RPMI7951 (cell line): Measurements from ENCODE around the gene BST1.

- RAMPAGE, long total RNA = no peak
Measured at GRCh38 chr4:10174216-10174724, 57.7 kb upstream of the WDR1 start.

DNA sequence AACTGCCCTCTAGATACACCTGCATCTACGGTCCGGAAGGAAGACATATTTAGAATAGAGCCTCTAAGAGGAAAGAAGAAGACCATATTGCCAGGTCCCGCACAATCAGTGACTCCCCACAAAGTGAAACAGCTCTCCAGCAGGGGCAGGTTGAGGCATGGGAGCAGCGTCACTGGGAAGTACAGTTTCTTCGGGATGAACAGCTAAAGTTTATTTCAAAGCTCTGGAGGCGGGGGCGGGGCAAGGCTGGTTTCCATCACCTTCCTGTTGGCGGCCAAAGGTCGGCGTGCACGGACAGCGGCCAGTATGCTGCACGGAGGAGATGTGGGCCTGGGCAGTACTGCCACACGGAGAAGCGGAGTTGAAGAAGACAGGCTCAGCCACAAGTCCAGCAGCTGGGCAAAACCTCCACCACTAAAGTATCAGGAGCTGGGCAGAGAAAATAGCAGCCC, 914 bp upstream of the ZNF518B start:
- RAMPAGE, long total RNA = no peak

- RAMPAGE, long total RNA = no peak
Measured at GRCh38 chr4:11420351-11420976, 8.2 kb downstream of the HS3ST1 start.

- RAMPAGE, long total RNA = no peak
Measured at GRCh38 chr4:11423559-11424657, 4.8 kb downstream of the HS3ST1 start.

DNA sequence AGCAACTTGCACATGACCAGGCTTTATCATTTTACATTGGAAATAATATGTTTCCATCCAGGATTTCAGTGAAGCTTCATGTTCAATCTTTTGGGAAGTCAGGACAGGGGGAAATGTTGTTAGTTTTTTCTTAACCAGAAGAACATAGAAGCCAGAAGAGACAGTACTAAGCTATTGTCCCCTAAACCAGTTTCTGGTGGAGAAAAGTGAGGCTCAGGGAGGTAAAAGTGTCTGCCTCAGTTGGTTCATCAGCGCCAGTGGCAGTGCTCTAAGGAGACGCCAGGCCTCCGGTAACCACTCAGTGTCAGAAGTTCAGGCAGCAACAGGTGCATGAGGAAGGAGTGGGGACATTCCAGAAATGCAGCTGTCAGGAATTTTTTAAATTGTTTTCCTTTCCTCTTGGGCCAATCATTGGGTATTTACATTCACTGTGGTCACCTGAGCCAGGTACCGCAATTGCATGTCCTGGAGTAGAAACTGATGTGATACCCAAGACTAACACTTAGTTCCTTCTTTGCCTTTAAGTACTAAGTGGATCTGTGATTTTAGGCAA, 40.1 kb upstream of the HS3ST1 start:
- RAMPAGE, long total RNA = no peak

- RAMPAGE, long total RNA = no peak
Measured at GRCh38 chr4:11543473-11544352, 115.0 kb upstream of the HS3ST1 start.

DNA sequence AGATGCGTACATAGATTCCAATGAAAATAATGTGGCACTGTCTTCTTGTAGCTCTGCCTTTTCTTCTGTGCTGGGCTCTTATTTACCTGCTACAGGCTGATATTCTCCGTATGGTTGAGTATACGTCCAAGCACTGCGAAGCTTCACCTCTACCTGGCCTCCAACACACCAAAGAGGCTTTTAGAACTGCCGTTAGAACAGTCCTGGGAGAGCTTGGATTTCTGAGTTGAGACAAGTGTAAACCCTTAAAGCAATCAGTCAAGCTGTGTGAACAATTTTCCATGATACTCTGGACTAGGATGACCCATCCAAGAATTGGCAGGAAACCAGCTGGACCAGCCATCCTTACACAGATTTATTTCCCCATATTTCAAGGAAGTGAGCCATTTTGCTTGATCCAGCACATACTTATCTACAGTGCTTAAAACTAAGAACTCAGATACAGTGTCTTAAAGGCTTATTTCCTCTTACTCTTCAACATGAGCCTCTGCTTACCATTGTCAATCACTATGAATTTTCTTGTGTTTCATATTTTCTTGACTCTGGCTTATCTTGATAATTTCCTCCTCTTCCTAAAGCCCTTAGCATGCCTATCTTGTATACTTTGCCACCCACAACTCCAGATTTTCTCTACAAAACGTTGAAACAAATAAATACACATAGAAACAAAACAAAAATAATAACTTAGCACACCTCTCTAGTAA, 340.8 kb upstream of the HS3ST1 start:
- RAMPAGE, long total RNA = no peak

DNA sequence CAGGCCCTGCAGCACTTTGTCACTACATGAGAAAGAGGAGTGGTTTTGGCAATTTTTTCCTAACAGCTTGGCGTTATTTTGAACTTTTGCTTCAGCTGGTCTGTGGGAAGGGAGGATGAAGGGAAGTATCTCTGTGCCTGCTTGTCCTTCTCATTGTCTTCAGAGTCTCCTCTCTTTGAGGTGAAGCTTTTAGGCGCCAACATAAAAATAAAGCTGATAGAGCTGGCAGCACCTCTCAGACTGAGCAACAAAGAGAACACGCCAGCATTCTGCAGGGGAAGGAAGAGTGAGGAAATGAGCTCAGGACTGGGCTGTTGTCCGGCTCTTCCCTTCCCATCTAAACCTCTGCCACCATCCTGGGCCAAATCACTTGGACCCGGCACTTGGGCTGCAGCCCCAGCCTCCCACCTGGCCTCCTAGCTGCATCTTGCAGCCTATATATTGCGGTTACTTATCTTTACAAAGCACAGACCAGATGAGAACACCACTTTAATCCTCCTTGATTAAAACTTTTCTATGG, 476.3 kb upstream of the HS3ST1 start:
- RAMPAGE, long total RNA = no peak

GRCh38 chr4:13454492-13455307, 29.4 kb downstream of the RAB28 start:
- RAMPAGE, long total RNA = no peak

DNA sequence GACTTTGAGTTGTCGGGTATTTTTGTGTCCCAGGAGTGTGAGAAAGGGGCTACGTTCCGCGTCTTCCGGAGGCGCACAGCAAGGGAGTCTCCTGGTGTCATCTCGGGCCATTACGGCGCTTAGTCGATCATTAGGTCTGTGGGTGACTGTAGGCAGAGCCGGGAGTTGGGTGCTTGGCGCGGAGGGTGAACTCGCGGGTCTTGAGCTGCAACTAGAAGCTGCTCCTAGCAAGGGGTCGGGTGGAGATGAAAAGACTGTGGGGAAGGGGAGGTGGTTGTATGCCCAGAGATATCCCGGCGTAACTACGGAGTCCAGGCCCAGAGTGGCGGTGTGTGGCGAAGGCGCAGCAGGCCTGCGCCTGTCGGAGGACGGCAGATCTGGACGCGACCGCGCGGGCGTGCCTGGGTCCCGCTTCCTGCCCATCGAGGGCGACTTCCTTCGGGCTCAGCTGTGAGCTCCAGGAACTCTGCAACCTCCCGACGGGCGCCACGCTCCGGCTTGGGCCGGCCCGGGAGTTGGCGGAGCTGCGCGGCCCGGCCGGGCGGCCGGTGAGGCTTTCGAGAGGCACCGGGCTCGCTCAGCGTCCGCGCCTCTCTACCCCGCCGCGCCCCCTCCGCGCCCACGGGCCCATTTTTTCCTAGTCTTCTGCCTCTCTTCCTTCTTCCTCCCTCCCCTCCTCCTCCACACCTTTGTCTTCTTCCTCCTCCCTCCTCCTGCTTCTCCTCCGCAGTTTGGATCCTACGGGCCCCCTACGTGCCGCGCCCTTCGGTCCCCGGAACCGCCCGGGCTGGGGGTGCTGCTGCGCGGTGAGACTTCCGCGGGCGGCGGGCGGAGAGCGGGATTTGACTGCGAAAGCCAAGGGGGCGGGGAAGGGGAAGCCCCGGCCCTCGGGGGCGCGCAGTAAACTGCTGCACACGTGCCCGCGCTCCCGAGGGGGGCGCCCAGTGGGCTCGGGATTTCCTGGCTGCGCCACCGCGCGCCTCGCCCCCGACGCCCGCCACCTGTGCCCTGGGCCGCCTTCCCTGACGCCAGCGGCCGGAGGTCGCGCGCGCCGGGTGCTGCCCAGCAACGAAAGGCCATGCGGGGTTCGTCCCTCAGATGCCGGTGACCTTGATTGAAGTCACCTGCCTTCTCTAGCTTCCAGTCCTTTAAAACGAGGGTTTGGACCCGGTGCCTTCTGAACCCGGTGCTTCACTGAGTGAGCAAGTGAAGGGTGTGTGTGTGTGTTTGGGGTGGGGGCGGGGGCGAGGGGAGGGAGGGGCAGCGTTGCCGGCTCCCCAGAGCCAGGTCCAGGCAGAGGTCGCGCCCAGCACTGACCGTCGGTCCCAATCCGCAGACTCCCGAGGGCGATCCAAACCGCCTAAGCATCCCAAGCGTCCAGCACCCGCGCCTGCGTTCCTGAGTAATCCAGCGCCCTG, 3.1 kb upstream of the NKX3-2 start:
- RAMPAGE, long total RNA = no peak

- RAMPAGE, long total RNA = no peak
Measured at GRCh38 chr4:13600548-13600976, 27.0 kb downstream of the BOD1L1 start.

DNA sequence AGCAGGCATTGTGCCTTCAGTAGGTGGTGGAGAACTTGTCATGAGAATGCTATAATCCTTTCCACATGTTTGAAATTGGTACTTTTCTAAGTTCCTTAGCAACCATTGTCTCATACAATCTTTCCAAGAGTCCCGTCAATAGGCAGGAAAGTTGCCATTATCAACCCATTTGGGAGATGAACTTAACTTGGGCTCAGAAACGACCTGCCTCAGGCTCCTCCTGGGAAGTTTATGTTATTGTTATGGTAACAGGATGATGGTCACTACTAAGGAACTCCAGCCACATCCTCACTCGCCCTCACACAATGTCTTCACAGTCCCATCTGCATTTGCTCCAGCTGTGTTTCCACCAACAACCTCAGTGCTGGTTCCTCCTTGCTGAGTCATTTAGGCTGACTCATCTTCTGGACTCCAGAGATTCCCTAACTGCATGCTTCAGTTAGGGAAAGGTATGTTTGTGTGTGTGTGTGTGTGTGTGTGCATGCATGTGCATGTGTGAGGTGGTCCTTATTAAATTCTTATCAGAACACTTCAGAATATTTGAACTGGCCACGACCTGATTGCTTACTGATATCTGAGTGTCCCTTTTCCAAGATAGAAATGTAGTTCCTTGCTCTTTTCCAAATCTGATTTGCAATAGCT, 293.4 kb upstream of the BOD1L1 start:
- RAMPAGE, long total RNA = no peak

DNA sequence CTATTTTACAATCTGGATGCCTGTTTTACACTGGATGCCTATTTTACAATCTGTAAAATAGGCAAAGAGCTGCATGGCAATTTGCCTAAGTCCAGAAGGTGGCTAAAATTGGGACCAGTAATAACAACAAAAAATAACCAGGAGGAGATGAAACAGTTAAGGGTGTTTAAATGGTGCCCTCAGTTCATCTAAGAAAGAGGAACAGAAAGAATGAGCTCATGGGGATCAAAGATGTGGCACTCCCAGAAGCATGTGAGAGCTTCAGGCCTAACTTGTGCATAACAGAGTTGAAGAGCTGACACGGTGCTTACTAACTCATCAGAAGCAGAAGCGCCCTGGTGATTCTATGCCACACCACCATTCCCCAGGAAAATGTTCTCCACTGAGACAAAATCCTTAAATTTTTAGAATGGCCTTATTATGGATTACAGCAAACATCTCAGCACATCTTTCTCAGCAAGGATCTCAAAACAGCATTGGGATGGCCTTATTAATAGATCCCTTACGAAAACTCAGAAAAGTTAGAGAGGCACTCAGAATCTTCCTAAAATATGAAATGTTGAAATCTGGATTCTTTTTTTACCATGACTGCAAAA, 538.1 kb upstream of the BOD1L1 start:
- RAMPAGE, long total RNA = no peak

DNA sequence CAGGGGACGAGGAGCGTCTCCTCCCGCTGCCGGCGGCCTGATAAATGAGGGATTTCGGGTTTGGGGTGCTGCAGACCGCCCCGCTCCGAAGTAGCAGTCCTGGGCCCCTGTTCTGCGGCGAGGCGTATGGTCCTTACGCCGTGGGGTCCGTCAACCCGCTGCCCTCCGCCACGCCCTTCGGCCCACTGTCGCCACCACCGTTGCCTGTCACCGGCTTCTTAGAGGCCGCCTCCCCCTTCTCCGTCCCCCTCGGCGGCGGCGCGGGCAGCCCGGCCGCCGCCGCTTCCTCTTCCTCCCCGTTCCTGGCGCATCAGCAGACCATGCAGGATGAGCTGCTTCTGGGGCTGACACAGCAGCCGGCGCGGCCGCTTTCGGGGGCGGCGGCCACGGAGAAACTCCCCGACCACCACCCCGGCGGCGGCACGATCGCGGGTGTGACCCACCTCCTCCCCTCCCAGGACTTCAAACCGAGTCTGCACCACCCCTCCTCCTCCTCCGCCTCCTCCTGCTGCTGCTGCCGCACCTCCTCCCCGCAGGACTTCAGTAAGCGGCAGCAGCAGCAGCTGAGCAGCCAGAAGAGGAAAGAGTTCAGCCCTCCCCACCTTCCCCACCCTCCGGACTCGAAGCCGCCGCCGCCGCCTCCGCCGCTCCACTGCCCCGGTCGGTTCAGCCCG, 486 bp downstream of the CPEB2 start:
- RAMPAGE, long total RNA = no peak

- RAMPAGE, long total RNA = no peak
Measured at GRCh38 chr4:15149511-15150330, 147.4 kb downstream of the CPEB2 start.

- RAMPAGE, long total RNA = no peak
Measured at GRCh38 chr4:15655421-15656633, 670 bp upstream of the FBXL5 start.

DNA sequence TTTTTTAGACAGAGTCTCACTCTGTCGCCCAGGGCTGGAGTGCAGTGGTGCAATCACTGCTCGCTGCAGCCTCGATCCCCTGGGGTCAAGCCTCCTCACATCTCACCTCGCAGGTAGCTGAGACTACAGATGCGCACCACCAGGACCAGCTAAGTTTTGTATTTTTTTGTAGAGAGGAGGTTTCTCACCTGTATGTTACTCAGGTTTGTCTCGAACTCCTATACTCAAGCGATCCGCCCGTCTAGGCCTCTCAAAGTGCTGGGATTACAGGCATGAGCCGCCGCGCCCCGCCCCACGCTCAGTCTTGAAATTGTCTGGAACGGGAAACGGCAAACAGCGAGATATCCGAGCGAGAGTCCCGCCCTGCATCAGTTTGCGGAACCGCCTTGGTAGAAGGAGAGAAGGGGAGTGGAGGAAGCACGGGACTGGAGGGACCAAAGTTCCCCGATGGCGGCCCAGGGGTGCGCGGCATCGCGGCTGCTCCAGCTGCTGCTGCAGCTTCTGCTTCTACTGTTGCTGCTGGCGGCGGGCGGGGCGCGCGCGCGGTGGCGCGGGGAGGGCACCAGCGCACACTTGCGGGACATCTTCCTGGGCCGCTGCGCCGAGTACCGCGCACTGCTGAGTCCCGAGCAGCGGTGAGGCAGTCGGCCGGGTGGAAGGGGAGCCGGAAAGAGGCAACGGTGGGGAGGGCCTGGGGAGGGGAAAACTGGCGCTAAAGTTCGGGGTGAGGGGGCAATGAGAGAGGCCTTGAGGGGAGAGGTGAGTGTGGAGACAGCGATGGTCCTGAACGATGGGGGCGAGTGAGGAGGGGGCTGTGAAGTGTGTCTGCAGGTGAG, at the start of gene BST1:
Gene BST1 (plus strand): TSS at position 368 of the 836 bp plus-strand sequence.
- RAMPAGE, long total RNA = start-site peak on the plus strand centred at position 367 of the sequence, 76 bp wide, 33 and 33 reads in 2 replicates

- RAMPAGE, long total RNA = no peak
Measured at GRCh38 chr4:16158110-16158960, 67.9 kb downstream of the TAPT1 start.

DNA sequence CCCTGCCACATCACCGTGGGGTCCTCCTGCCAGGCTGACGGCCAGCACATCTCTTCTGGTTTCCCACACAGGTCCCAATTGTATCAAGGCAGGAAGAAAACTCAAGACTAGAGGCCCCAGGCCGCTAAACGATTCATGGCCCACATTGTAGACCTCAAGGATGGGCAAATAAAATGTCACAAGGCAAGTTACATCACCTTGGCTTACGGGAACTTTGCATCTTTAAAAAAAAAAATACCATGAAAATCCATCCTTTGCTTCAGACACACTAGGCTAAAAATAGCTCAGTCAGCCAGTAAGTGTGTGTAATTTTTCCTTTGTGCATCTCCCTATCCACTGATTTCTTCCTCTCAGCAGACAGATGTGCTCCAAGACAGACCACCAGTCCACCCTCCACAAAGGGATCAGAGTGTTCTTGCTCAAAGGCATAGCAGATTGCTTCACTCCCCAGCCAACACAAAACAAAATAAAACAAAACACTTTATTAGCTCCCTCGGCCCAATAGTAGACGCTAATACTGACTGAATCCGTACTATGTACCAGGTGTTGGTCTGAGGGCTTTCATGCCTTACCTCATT, 14.7 kb downstream of the LDB2 start:
- RAMPAGE, long total RNA = no peak

DNA sequence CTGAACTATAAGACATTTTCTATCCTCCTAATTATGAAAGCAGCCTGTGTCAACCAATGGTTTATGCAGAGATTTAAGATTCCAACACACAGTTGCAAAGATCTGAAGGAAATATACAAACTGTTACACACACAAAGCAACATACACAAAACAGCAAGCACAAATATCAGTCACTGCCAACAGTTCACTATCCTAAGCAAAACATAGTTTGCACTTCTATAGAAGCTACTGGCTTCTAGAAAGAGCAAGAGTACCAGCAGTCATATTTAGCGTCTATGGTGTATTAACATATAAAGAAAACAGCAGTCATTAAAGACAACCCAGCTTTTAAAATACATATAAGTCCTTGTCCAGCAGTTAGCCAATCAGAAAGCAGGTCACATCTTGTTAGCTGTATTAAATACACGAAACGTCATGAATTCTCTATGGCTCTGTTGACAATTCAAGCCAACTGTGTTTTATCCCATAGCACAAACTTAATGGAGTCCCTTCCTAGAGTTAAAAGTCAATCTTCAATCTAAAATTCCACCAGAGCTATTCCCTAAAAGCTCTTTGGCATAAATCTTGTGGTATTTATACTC, 1.6 kb downstream of the LDB2 start:
- RAMPAGE, long total RNA = no peak